Spleen (tissue), 7 donors: ENCODE results near the genes NINJ1 and FAM120AOS.

- PRO-cap, 4 experiments, result no peak in any of the 4 experiments
- RAMPAGE, long total RNA, 4 experiments, result no peak in any of the 4 experiments
Observed at GRCh38 chr9:92035553-92036577, 79.3 kb downstream of the SPTLC1 start.

DNA sequence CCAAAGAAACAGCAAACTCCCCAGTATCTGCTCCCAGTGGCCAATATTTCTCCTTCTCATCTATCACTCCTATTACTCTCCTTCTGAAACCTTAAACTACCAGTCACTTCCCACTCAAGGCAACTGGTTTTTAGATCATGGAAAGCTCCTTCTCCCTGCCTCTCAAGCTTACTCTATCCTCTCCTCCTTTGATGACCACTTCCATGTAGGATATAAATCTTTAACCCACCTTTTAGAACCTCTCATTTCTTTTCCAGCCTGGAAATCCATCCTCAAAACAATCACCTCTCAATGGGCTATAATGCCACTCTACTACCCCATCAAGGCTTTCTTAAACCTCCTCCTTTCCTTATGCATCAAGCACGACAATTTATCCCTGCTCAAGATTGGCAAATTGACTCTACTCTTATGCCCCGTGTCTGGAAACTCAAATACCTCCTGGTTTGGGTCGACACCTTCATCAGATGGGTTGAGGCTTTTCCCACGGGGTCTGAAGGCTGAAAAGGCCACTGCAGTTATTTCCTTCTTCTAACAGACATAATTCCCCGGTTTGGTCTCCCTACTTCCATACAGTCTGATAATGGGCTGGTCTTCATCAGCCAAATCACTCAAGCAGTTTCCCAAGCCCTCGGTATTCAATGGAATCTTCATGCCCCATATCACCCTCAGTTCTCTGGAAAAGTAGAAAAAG is 38.7 kb downstream of the SPTLC1 start:
- PRO-cap, 4 experiments, result no peak in any of the 4 experiments
- RAMPAGE, long total RNA, 4 experiments, result start-site peak on the minus strand in 1 of 4 experiments, centred at position 253 of the sequence, 10 reads per replicate

DNA sequence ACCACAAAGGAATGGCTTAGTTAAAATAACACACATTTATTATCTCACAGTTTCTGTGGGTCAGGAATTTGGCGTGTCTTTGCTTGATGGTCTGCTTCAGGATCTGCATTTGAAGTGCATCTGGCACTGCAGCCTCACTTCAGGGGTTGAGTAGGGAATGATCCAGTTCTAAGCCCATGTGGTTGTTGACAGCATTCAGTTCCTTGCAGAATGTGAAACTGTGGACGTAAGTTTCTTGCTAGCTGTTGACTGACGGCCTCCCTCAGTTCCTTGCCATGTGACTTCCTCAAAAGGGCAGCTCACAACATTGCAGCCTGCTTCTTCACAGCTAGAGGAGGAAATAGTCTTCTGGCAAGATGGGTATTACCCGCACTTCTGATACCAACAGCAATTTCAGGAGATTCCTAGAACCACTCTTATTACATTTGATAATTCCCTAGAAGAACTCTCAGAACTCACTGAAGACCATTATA is 2.2 kb upstream of the OGN start:
- PRO-cap, 4 experiments, result peak in 3 of 4 experiments; most common plus-strand start position 343 of the sequence (in 3); most common minus-strand start position 136 of the sequence (in 2)
- RAMPAGE, long total RNA, 4 experiments, result no peak in any of the 4 experiments

DNA sequence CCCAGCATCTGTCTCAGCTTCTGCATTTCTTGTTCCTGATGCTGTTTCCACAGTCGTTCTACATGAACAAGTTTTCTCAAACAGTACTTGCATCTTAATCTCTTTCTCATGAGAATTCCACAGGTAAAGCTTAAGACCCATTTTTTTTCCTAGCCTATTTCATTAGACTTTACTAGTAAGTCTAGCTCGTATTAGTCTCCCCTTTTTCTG is 49.2 kb upstream of the OMD start:
- PRO-cap, 4 experiments, result no peak in any of the 4 experiments
- RAMPAGE, long total RNA, 4 experiments, result no peak in any of the 4 experiments

- PRO-cap, 4 experiments, result peak in 2 of 4 experiments; most common plus-strand start chr9:92729466 (in 1); most common minus-strand start chr9:92729188 (in 1)
- RAMPAGE, long total RNA, 4 experiments, result no peak in any of the 4 experiments
Observed at GRCh38 chr9:92728873-92729945, 35.4 kb downstream of the BICD2 start.

DNA sequence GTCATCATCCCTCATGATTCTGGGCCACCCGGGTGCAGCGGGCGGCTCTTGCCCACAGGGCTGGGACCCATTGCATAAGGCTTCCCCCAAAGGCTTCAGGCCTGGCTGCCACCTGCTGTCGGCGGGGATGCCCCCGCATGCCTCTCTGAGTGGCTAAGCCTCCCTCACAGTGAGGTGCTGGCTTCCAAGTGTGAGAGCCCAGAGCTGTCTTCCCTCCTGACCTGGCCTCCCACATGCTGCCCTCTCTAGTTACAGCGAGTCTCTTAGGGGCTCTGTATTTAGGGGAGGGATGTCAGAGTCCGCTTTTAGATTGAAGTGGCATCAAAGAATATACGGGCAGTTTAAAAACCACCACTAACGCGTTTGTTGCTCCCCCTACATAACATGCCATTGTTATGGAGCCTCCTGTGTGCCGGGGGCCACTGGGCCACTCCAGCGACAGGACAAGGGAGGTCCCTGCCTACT is 21.9 kb downstream of the FGD3 start:
- PRO-cap, 4 experiments, result no peak in any of the 4 experiments
- RAMPAGE, long total RNA, 4 experiments, result no peak in any of the 4 experiments

GRCh38 chr9:93025214-93025638 is 33.3 kb upstream of the SUSD3 start:
- PRO-cap, 4 experiments, result no peak in any of the 4 experiments
- RAMPAGE, long total RNA, 4 experiments, result no peak in any of the 4 experiments

DNA sequence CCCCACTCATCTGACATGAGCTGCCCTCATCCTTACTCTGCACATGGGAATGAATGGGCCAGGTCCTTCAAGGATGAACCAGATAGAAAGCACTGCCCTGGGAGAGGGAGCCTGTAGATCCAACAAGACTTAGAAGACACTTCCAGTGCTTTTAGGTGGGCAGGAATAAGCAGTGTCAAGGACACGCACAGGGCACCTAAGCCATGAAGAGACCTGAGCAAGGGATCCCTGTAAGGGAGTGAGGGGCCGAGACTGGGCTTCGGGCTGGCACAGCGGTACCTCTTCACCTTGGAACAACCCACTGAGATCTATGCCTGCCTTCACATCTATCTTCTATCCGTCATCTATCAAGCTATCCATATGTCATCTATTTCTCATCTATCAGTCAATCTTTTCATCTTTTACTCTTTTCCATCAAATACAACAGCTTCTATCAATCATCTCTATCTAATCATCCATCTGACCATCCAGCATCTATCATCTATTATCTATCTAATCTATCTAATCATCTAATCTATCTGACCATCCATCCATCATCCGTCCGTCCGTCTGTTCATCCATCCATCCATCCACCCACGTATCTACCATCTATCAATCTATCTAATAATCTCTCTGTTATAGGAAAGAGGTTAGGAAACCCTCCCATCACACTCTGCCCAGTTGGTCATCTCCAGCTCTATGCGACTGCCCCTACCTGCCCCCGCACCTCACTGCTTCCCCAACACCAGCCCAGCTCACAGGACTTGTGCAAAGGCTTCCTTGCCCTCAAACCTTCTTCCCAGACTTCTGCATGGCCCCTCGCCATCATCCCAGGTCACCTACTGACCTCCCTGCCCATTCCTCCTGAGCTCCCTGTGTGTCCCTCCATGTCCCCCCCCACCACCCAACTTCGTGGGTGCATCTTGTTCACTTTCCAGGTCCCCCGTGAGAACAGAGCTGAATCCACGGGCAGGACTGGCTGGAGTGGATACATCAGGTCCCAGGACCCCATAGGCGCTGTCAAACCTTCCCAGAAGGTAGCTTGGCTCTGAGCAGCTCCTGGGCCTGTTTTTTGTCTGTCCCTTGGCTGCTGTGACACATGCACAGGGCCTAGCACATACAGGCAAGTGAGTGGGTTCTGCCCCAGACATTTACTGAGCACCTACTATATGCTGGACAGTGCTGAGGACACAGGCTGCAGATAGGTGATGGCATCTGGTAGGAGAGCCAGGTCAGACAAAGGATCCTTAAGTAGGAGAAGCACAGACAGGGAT is 15.4 kb downstream of the NINJ1 start:
- PRO-cap, 4 experiments, result no peak in any of the 4 experiments
- RAMPAGE, long total RNA, 4 experiments, result no peak in any of the 4 experiments

DNA sequence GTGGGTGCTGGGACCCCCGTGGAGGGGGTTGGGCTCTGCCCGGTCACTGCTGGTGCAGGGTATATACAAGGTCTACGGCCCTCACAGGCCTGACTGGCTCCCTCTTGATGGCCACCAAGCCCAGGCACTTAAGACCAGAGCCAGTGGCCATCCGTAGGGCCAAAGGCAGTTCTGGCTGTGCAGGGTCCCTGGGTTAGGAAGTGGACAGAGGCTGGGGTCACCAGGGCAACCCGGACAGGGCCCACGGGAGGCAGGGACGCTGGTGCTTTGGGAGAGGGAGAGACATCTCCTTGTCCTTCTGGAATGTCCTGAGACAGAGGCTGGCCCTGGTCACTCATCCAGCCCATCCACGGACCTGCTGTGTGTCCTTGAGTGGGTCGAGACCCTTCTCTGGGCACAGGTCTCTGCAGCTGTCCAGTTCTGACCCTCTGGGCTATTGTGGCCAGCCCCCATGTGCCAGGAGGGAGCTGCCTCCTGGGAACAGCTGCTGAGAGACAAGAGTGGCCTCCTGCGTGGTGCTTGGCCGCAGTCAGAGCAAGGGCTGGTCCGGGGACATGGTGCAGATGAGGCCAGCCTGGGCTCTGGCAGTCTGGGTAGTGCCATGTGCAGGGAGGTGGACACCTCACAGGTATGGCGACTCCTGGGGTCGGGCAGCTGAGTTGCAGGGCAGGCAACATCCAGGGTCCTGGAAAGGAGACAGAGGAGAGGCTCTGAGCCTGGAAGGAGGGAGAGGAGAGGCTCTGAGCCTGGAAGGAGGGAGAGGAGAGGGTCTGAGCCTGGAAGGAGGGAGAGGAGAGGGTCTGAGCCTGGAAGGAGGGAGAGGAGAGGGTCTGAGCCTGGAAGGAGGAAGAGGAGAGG is 12.3 kb downstream of the NINJ1 start:
- PRO-cap, 4 experiments, result no peak in any of the 4 experiments
- RAMPAGE, long total RNA, 4 experiments, result no peak in any of the 4 experiments

DNA sequence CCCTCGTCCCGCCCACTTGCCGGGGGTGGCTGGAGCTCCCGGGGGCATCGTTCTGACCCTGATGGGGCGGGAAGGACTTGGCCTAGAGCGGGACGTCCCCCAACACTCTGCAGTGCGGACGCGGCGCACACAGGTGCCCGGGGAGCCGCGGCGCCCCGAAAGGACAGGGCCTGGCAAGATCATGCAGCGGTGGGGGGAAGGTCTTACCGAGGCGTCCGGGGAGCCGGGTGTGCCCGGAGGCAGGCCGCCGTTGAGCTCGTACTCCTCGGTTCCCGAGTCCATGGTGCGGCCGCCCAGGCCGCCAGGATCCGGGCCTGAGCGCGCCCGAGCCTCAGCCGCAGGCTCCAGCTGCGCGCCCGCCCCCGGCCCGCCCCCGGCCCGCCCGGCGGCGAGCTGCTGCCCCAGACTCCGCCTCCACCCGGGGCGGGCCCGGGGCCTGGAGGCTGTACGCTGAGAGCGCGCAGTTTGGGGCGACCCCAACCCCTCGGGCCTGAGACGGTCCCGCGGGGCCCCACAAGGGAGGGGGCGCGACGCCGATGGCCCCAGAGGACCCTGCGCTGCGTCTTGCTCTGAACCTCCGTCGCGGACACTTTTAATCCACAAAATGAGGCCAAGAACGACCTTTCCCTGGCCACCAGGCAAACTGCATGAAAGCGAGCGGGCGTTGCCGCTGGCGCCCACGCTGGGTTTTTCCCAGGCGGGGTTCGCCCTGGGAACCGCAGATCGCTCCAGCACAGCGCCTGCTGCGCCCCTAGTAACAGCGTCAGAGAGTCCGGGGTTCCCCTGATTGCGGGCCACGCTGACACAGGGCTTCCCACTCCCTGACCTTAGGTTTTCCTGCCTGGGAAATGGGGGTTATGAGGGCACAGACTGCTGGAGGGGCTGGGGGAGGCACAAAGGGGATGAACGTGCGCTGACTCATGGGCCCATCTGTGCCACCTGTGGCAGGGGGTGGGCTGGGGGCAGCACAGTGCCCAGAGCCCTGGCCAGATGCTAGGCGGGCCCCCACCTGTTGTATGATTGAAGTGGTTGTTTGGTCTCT is at the start of gene NINJ1:
Gene NINJ1, minus strand, starts transcription at position 316 of the 1,042 bp plus-strand sequence.
- PRO-cap, 4 experiments, result peak in 4 of 4 experiments; most common plus-strand start position 426 of the sequence (in 4); most common minus-strand start position 316 of the sequence (in 4)
- RAMPAGE, long total RNA, 4 experiments, result start-site peak on the minus strand in 4 of 4 experiments, centred at positions 319 to 329 of the sequence, 898 to 1,670 reads per replicate

DNA sequence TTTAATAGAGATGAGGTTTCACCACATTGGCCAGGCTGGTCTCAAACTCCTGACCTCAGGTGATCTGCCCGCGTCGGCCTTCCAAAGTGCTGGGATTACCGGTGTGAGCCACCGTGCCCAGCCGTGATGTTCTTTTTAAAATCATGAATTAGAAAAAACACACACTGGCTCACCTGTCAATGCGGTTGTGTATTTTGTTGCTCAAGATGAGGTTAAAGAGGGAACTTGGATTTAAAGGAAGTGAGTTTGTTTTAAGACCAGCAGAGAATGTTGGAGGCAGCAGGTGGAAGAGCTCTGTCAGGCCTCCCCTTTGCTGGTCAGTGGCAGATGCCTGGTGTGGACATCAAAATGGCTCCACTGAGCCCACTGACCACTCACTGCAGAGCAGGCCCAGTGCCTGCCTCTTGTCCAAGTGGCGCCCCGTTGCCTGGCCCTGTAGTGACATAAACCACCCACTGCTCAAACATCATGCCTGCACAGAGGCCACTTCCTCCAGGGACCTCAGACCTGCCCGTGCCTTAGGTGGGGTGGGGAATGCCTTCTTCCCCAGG is 39.0 kb downstream of the WNK2 start:
- PRO-cap, 4 experiments, result no peak in any of the 4 experiments
- RAMPAGE, long total RNA, 4 experiments, result no peak in any of the 4 experiments

- PRO-cap, 4 experiments, result no peak in any of the 4 experiments
- RAMPAGE, long total RNA, 4 experiments, result no peak in any of the 4 experiments
Observed at GRCh38 chr9:93299410-93299884, 115.5 kb downstream of the WNK2 start.

DNA sequence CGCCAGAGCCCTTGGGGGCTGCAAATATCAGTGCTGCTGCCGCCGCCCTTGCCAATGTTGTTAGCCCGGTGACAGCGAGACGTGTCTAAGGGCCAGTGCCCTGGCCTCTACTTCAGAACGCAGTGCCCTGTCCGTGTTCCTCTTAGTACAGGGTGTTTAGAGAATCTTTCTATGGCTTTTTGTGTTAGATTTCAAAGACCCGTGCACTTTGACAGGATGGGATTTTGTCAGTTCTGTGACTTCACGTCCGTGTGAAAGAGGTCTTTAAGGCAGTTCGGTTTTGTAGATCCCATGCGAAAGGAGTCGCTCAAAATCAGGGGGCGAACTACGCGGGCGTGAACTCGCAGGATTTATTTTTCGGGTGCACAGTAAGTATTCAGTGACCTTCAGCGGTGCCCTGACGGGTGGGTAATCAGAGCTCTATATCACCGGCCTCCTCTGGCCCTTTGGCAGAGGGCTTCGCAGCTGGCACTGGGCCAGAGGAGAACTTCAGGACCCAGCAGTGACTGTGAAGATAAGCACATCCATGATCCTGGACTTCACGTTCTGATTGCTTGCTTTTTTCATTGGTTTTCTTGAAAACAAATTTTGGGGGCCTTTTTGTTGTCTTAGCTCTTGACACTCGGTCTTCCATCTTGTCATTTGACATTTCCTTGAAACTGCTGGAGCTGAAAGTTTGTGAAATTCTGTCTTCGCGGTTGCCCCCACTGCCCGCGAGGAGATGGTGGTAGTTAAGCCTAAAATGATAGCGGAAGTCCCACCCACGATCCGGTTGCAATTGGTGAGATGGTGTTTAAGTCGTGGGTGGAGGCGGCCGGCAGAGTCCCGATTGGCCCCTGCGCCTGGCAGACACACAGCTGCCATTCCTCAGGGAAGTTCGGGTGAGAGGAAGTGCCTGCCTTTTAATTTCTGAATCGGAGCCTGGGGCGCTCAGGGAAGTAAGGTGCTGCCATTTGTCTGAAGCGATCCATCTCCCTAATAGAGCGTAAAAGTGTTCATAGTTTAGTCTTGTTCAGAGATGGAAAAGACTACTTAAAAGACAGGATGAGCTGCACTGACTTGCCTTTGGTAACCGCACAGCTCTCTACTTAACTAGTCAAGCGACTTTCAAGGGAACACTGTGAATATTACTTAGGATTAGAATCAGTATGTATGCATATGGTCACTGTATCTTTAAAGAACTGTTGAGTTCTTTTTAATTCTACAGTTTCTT is at the start of gene FAM120AOS:
Gene FAM120AOS, minus strand, starts transcription at position 739 of the 1,213 bp plus-strand sequence.
- PRO-cap, 4 experiments, result peak in 4 of 4 experiments; most common plus-strand start position 912 of the sequence (in 2); most common minus-strand start position 706 of the sequence (in 4)
- RAMPAGE, long total RNA, 4 experiments, result start-site peak on the plus strand in 1 of 4 experiments, centred at position 632 of the sequence, 9 reads per replicate; start-site peak on the minus strand in 2 of 4 experiments, centred at positions 716 to 728 of the sequence, 28 to 58 reads per replicate

DNA sequence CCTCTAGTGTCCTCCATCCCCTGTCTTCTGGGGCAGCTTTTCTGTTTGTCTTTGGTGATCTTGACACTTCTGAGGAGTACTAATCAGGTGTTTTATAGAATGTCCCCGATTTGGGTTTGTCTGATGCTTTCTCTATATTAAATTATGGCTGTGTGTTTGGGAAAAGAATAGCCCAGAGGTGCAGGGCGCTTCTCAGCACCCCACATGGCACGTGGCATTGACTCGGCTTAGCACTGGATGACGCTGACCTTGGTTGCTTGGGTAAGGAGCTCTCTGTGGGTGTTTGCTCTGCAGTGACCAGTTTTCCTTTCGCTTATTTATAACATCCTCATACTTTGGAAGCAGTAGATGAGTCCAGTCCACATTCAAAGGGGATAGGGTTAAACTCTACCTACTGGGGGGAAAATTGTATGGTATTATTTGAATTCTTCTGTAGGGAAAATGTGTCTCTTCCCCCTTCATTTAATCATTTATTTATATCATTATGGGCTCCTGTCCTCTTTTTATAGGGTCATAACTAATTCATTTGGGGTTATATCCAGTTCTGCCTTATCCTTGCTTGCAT is 12.5 kb upstream of the FAM120AOS start:
- PRO-cap, 4 experiments, result no peak in any of the 4 experiments
- RAMPAGE, long total RNA, 4 experiments, result no peak in any of the 4 experiments

DNA sequence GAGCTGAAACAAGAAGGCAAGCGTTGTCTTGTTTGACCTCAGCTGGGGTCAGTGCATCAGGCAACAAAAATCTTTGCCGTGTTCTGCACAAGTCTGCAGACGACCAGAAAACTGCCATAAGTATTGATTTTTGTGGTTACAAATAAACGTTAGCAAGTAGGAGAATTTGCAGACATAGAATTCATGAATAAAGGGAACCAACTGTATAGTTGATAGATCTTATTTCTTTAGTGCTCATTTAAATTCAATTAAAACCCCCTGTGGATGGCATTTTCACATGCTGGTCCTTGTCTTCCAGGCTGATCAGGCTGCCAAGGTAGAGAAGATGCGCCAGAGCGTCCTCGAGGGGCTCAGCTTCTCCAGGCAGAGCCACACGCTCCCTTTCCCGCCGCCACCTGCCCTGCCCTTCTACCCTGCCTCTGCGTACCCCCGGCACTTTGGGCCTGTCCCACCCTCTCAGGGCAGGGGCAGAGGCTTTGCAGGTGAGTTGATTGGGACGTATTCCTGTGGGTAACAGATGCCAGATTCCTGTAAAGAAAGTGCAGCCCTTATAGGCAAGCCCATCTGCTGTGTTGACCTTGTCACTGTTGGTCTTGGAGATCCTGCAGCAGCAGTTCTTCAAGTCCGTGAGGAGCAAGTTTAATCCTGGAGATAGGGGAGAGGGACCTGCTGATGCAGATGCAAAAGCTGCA is 18.7 kb upstream of the PHF2 start:
- PRO-cap, 4 experiments, result no peak in any of the 4 experiments
- RAMPAGE, long total RNA, 4 experiments, result start-site peak on the plus strand in 1 of 4 experiments, centred at position 366 of the sequence, 29 reads per replicate

GRCh38 chr9:93565185-93566257 is 10.9 kb upstream of the PHF2 start:
- PRO-cap, 4 experiments, result no peak in any of the 4 experiments
- RAMPAGE, long total RNA, 4 experiments, result start-site peak on the plus strand in 1 of 4 experiments, at chr9:93565570-93565674 at its widest, 18 reads per replicate

DNA sequence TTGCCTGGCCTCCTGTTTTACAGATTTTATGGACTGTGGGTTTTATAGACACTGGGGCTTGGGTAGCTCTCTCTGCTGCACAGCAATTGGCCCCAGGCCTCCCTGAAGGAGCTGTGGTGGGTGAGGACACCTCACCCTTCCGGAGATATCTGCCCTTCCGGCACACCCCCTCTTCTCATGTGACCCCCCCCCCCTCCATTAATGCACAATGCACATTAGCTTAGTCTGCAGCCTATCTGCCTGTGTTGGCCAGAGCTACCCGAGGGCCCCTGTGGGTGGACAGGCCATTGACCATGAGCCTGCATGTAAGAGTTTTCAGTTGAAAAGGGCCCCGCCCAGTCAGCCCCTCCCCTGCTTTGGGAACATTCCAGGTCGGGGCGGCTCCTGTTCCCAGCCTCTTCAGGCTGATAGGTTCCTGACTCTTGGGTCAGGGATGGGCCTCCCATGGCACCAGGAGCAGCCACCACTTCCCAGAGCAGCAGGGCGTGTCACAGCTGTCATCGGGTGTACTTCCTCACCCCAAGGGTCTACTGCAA is 17.7 kb downstream of the PHF2 start:
- PRO-cap, 4 experiments, result no peak in any of the 4 experiments
- RAMPAGE, long total RNA, 4 experiments, result no peak in any of the 4 experiments

GRCh38 chr9:93821468-93821835 is 133.7 kb downstream of the BARX1 start:
- PRO-cap, 4 experiments, result no peak in any of the 4 experiments
- RAMPAGE, long total RNA, 4 experiments, result no peak in any of the 4 experiments

- PRO-cap, 4 experiments, result no peak in any of the 4 experiments
- RAMPAGE, long total RNA, 4 experiments, result no peak in any of the 4 experiments
Observed at GRCh38 chr9:94107915-94108884, 23.9 kb downstream of the PTPDC1 start.

DNA sequence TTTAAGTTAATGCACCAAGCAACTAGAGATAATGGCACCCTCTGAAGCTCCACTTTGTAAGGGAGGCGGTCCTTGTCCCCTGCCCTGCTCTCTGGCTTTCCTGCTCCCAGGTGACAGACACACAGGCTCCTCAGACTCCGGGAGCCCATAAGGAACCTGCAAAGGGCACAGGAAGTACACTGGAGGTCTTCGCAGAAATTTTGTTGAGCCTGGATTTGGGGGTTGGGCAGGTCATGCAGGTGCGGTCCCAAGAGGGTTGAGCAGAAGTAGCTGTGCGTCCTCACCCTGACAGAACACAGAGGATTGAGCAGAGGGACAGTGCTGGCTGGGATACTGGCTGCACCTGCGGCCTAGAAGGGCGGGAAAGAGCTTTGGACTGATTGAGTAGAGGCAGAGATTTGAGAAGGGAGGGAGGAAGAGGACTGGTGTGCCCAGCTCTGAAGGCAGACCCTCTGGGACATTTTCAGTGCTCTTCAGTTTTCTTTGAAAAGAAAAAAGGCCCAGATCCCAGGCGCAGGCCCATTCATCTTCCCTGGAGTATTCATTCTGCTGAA is 65.4 kb downstream of the PTPDC1 start:
- PRO-cap, 4 experiments, result peak in 2 of 4 experiments; most common plus-strand start position 302 of the sequence (in 2)
- RAMPAGE, long total RNA, 4 experiments, result no peak in any of the 4 experiments